Cerebellum (tissue), 5 donors: ENCODE measurements around a stretch of chr10.

- PRO-cap, 3 experiments: no peak in any of the 3 experiments
- RAMPAGE, long total RNA: no peak
These were observed 57.4 kb downstream of the CHST15 start for GRCh38 chr10:124035836-124036610.

GRCh38 chr10:124074468-124075087, 18.8 kb downstream of the CHST15 start:
- PRO-cap, 3 experiments: no peak in any of the 3 experiments
- RAMPAGE, long total RNA: no peak

GRCh38 chr10:124087095-124087958, 6.1 kb downstream of the CHST15 start:
- PRO-cap, 3 experiments: no peak in any of the 3 experiments
- RAMPAGE, long total RNA: no peak

DNA sequence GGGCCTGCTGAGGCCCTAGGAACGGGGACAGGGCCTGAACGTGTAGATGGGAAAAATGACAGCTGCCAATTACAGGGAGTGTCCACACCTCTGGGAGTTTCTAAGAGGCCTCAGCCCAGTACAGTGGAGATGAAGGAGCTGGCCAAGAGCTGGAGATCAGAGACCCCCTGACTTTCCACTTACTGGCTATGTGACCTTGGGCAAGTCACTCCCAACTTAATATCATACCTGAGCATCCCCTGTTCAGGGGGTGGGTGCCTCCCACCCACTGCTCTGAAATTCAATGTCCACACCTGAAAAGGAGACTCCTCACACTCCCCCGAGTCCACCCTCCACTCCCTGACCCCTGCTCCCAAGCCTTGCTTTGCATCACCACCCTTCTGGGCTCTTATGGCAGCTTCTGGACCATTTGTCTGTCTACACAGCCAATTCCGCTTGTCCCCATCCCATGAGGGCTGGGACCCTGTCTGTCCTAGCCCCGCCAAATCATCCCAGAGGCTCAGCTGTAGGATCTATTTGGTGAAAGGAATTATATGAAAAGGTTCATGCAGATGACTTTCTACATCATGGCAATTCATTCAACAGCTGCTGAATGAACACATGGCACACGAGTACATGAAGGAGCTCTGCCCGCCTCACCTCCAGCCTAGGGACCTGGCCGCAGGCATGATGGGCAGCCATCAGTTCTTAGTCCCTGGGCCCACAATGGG, 3.9 kb downstream of the CHST15 start:
- PRO-cap, 3 experiments: no peak in any of the 3 experiments
- RAMPAGE, long total RNA: no peak

GRCh38 chr10:124172066-124172936, 78.9 kb upstream of the CHST15 start:
- PRO-cap, 3 experiments: no peak in any of the 3 experiments
- RAMPAGE, long total RNA: no peak

DNA sequence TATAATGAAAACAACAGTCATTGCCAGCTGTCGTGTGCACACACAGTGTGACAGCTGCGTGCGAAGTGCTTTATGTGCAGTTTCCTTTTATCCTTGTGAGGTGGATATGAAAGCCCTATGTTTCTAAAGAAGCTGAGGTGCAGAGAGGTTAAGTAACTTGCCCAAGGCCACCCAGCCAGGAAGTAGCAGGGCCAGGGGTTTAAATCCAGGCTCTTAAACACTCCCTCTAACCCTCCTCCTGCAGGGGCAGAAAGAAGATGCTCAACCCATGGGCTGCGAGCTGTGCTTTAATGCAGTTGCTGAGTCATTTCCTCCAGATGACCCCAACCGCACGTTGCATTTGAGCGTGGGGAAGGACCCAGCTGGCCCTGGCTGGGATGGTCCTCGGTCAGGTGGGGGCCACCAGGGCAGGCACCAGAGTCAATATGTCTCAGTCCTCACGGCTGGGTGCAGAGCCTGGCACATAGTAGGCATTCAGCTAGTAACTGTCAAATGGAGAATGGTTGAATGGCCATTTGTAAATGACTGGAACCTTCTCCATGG, 128.3 kb downstream of the OAT start:
- PRO-cap, 3 experiments: no peak in any of the 3 experiments
- RAMPAGE, long total RNA: no peak

GRCh38 chr10:124475848-124476463, 14.3 kb downstream of the LHPP start:
- PRO-cap, 3 experiments: no peak in any of the 3 experiments
- RAMPAGE, long total RNA: no peak

- PRO-cap, 3 experiments: no peak in any of the 3 experiments
- RAMPAGE, long total RNA: no peak
These were observed 4.2 kb downstream of the FAM53B start for GRCh38 chr10:124739969-124740376.

- PRO-cap, 3 experiments: no peak in any of the 3 experiments
- RAMPAGE, long total RNA: no peak
These were observed 5.0 kb upstream of the FAM53B start for GRCh38 chr10:124748993-124749723.

DNA sequence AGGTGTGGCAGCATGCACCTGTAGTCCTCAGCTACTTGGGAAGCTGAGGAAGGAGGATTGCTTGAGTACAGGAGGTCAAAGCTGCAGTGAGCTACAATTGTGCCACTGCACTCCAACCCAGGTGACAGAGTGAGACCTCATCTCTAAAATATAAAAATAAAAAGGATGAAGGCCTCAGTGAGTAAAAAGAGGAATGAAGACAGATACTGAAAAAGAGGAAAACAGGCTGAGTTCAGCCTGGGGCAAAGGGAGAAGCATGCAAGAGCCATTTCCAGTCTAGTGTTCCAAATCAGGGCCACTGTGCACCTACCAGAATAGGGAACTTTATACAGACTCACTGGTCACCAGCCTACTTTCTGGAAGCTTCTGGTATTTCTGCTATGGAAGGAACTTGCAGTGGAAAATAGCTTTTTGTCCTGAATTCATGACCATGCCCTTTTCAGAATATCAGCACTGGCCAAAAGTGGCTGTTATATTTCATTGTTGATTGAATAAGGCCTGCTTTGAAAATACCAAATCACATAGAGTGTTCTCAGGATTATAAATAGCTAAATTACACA, 28.8 kb downstream of the ABRAXAS2 start:
- PRO-cap, 3 experiments: no peak in any of the 3 experiments
- RAMPAGE, long total RNA: no peak

DNA sequence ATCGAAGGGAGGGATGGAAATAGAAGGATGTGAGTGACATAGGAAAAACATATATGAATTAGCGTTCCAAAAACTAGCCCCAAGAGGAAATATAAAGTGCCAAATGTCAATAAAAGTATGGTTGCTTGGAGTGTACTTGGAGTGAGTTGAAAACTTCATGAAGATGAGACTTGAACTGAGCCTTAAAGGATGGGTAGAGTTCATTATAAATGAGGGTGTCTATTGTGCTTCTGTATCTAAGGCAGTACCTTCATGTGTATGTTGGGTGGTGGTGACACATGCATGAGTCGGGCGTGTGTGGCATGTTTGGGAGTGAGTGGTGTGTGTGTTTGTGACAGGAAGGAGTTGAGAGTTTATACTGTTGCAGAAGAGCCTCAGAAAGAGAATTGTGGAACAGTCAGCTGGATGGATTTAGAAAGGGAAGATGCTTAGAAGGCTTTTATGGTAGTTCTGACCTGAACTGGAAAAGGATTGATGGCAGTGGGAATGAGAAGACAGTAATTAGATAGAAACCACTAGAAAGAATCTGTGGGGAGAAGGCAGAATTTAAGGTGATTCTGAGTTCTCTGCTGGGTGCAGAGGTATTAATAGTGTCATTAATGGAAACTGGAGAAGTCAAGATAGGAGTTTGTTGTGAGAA, 5.9 kb upstream of the ZRANB1 start:
- PRO-cap, 3 experiments: no peak in any of the 3 experiments
- RAMPAGE, long total RNA: no peak

GRCh38 chr10:125011629-125012704, 15.9 kb downstream of the CTBP2 start:
- PRO-cap, 3 experiments: no peak in any of the 3 experiments
- RAMPAGE, long total RNA: no peak

DNA sequence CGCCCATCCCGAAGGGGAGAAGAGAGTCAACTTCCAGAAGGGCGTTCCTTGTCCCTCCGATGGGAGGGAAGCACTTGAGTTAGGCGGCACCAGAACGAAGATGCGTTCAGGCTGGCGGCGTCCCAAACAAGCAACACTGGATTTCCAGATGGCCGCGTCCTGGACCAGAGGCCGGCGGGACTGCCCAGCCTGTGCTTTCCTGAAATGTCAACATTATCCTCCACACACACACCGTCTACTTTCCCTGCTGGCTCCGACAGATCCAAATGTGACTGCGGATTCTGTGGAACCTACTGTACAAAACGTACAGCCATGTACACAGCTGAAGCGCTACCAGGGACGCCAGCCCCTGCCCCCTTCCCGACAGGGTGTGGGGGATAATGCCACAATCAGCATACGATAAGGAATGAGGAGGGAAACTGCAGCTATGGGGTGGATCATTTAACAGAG, 4.0 kb downstream of the CTBP2 start:
- PRO-cap, 3 experiments: no peak in any of the 3 experiments
- RAMPAGE, long total RNA: no peak

- PRO-cap, 3 experiments: no peak in any of the 3 experiments
- RAMPAGE, long total RNA: no peak
These were observed 3.2 kb downstream of the CTBP2 start for GRCh38 chr10:125024508-125025165.

DNA sequence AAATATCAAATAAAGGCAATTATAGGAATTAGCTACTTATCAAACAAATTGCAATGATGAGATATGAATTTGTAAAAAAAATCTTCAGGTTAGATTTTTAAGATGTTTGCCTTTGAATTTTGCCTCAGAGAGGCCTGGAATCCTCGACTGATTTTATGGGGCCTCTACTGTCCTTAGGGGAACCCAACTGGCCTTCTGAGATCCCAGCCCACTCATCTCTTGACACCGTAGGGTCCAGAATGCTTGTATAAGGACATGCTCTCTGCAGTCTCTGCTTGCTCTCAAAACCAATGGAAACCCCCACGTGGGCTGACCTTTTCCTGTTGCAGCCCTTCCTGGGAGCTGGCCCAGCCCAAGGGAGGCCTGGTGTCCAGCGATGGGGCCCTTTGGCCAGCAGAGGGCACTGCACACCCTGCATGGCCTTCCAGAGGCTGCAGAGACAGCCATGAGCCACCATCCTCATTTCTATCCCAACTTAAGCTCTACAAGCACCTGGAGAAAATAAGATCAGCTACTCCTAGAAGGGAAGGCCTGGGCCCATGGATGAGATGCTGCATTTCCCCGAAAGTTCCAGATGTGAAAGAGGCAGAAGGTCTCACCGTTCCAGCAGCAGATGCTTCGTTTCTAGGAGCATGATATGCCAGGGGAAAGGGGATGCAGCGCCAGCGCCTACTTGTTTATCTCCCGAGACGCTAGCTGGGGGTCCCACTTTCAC, 20.1 kb upstream of the CTBP2 start:
- PRO-cap, 3 experiments: no peak in any of the 3 experiments
- RAMPAGE, long total RNA: no peak

GRCh38 chr10:125060473-125061658, 33.0 kb upstream of the CTBP2 start:
- PRO-cap, 3 experiments: no peak in any of the 3 experiments
- RAMPAGE, long total RNA: no peak

GRCh38 chr10:125104085-125105434, 76.7 kb upstream of the CTBP2 start:
- PRO-cap, 3 experiments: no peak in any of the 3 experiments
- RAMPAGE, long total RNA: no peak

GRCh38 chr10:125134965-125135522, 107.2 kb upstream of the CTBP2 start:
- PRO-cap, 3 experiments: no peak in any of the 3 experiments
- RAMPAGE, long total RNA: no peak

GRCh38 chr10:125145202-125146065, 117.6 kb upstream of the CTBP2 start:
- PRO-cap, 3 experiments: no peak in any of the 3 experiments
- RAMPAGE, long total RNA: no peak

GRCh38 chr10:125151523-125152096, 123.7 kb upstream of the CTBP2 start:
- PRO-cap, 3 experiments: no peak in any of the 3 experiments
- RAMPAGE, long total RNA: no peak